SK-MEL-5 (cell line): ENCODE data around the genes CHAC1 and PLA2G4E.

GRCh38 chr15:40917780-40918716 is 11.1 kb upstream of the DLL4 start:
RAMPAGE:
- cytosol, long total RNA, result no peak
- long total RNA, result no peak
- nucleus, long total RNA, result no peak

GRCh38 chr15:40929702-40930098 is 560 bp downstream of the DLL4 start:
RAMPAGE:
- cytosol, long total RNA, result no peak
- long total RNA, result no peak
- nucleus, long total RNA, result no peak

DNA sequence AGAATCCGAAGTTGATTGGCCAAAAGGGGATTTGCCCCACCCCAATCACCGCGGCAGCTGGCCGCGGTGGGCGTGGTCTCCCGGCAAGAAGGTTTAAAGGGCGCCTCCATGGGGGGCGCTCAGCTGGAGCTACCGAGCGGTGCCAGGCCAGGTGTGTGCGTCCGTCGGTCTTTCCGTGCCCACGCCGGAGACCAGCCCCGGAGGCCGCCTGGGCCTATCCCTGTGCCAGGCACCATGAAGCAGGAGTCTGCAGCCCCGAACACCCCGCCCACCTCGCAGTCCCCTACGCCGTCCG is at the start of gene CHAC1:
Gene CHAC1, plus strand, starts transcription at position 122 of the 295 bp plus-strand sequence.
RAMPAGE:
- cytosol, long total RNA, result start-site peak on the plus strand centred at position 124 of the sequence, 8 bp wide, 504 and 482 reads in 2 replicates
- long total RNA, result start-site peak on the plus strand centred at position 126 of the sequence, 10 bp wide, 138 and 209 reads in 2 replicates
- nucleus, long total RNA, result no peak

GRCh38 chr15:40956173-40957141 is 3.2 kb downstream of the CHAC1 start:
RAMPAGE:
- cytosol, long total RNA, result no peak
- long total RNA, result no peak
- nucleus, long total RNA, result no peak

DNA sequence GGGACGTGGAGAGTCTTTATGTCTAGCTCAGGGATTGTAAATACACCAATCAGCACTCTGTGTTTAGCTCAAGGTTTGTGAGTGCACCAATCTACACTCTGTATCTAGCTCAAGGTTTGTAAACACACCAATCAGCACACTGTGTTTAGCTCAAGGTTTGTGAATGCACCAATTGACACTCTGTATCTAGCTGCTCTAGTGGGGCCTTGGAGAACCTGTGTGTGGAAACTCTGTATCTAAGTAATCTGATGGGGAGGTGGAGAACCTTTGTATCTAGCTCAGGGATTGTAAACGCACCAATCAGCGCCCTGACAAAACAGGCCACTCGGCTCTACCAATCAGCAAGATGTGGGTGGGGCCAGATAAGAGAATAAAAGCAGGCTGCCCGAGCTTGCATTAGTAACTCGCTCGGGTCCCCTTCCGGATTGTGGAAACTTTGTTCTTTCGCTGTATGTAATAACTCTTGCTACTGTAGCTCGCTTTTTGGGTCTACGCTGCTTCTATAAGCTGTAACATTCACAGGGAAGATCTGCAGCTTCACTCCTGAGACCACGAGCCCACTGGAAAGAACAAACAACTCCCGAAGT is 8.9 kb downstream of the CHAC1 start:
RAMPAGE:
- cytosol, long total RNA, result no peak
- long total RNA, result no peak
- nucleus, long total RNA, result no peak

RAMPAGE:
- cytosol, long total RNA, result no peak
- long total RNA, result no peak
- nucleus, long total RNA, result no peak
Measured at GRCh38 chr15:40985306-40986270, 32.3 kb downstream of the CHAC1 start.

GRCh38 chr15:41331769-41332196 is 608 bp downstream of the OIP5 start:
RAMPAGE:
- cytosol, long total RNA, result no peak
- long total RNA, result no peak
- nucleus, long total RNA, result no peak

RAMPAGE:
- cytosol, long total RNA, result no peak
- long total RNA, result no peak
- nucleus, long total RNA, result no peak
Measured at GRCh38 chr15:41513032-41513530, 546 bp downstream of the LTK start.

GRCh38 chr15:41523528-41524689 is 10.3 kb upstream of the LTK start:
RAMPAGE:
- cytosol, long total RNA, result no peak
- long total RNA, result no peak
- nucleus, long total RNA, result no peak

GRCh38 chr15:41620927-41621740 is 62.1 kb downstream of the TYRO3 start:
RAMPAGE:
- cytosol, long total RNA, result no peak
- long total RNA, result start-site peak on the plus strand at chr15:41621478-41621564, 93 and 55 reads in 2 replicates
- nucleus, long total RNA, result start-site peak on the plus strand at chr15:41621478-41621548, 297 and 71 reads in 2 replicates

RAMPAGE:
- cytosol, long total RNA, result no peak
- long total RNA, result no peak
- nucleus, long total RNA, result no peak
Measured at GRCh38 chr15:41789113-41789664, 14.9 kb downstream of the MAPKBP1 start.

DNA sequence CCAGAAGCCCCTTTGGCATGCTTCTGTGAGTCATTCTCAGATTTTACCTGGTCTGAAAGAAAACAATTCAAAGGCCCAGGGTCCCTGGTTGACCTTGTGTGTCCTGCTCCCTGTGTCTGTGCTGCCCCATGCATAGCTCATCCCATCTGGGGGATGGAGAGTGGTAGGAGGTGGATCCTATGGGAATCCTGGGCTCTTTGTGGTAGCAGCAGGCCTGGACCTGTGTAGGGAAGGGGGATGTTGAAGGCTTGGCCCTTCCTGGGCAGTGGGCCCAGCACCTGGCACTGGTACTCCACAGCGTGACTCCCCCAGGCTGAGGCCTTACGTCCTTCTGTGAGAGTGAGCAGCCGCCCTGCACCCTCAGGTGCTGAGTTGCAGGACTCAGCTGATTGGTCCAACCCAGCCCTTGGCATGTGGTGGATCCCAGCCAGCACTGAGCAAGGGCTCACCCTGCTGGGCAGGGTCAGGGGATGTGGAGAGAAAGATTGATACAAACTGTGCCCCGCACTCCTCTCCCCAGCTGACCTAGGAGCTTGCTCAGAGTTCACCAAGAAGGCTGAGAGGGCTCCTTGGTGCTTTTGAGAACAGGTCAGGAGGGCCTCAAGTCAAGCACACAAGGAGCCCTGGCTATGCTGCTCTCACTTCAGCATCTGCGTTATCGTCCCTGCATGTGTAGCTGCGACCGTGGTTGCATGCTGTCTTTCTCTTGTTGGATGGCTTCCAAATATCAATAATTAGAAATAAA is 21.4 kb upstream of the JMJD7 start:
RAMPAGE:
- cytosol, long total RNA, result no peak
- long total RNA, result no peak
- nucleus, long total RNA, result no peak

DNA sequence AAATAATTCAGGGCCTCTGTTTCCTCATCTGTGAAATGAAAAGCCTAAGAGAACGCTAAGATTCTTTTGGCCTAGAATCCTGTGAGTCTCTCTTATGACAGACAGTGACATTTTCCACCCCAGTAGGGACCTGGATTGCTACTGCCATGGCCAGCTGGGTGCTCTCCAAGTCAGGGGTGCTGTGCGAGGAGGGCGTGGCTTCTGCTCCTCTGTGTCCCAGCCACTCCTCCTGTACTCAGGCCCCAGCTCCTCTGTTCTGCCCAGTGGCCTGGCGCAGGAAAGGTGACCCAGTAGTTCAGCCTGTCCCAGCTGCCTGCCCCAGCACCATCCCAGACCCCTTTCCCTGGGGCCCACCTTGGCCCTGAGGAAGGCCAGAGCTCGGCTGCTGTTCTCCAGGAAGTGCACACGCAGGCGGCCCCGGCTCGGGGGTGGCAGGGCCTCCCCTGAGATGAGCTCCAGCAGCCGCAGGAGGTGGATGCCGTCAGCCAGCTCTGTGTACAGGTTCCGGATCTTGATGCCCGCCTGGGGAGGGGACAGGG is 1.2 kb downstream of the SPTBN5 start:
RAMPAGE:
- cytosol, long total RNA, result no peak
- long total RNA, result no peak
- nucleus, long total RNA, result no peak

DNA sequence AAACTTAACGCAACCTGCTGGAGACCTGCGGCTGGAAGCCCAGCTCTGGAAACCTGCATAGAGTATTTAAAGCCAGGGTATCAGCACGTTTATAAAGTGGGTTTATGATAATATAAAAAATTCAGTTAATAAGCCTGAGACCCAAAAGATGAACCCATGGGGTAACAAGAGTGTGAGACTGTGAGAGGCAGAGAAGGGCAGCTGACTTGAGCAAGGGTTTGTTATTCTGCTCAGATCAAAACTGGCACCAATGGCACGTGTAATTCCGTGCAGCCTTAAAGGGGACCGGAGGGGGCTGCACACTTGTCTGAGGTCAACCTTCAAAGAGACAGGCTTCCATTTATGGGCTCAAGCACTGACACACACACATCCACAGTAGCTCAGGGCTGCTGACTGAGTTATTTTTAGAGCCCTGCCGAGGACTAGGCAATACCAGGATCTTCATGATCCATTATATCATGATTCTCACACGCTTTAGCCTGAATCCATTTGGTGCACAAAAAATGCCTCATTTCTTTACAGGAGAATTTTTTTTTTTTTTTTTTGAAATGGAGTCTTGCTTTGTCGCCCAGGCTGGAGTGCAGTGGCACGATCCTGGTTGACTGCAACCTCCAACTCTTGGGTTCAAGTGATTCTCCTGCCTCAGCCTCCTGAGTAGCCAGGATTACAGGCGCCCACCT is 20.5 kb upstream of the SPTBN5 start:
RAMPAGE:
- cytosol, long total RNA, result no peak
- long total RNA, result no peak
- nucleus, long total RNA, result no peak

RAMPAGE:
- cytosol, long total RNA, result no peak
- long total RNA, result no peak
- nucleus, long total RNA, result no peak
Measured at GRCh38 chr15:41920229-41920646, 26.4 kb upstream of the SPTBN5 start.

GRCh38 chr15:41933639-41934538 is 38.5 kb downstream of the EHD4 start:
RAMPAGE:
- cytosol, long total RNA, result no peak
- long total RNA, result no peak
- nucleus, long total RNA, result no peak

GRCh38 chr15:41937606-41938083 is 34.7 kb downstream of the EHD4 start:
RAMPAGE:
- cytosol, long total RNA, result no peak
- long total RNA, result no peak
- nucleus, long total RNA, result no peak

DNA sequence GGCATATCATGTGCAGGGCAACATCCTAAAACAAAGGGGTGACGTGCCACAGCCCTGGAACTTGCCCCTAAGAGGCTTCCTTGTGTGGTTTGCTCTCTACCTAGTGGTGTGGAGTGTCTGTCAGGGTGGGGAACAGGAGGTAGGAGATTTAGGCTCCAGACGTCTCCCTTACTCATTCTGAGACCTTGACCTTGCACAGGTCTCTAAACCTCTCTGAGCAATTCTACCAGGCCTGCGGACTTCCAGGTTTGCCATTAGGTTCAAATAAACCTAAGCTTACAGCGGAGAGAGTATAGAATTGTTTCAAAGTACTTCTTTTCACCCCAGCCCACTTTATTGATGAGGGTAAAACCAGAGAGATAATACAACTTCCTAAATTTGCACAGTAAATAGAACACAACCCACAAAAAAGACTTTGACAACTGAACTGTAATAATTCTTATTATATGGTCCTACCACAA is 25.1 kb downstream of the EHD4 start:
RAMPAGE:
- cytosol, long total RNA, result no peak
- long total RNA, result no peak
- nucleus, long total RNA, result no peak

DNA sequence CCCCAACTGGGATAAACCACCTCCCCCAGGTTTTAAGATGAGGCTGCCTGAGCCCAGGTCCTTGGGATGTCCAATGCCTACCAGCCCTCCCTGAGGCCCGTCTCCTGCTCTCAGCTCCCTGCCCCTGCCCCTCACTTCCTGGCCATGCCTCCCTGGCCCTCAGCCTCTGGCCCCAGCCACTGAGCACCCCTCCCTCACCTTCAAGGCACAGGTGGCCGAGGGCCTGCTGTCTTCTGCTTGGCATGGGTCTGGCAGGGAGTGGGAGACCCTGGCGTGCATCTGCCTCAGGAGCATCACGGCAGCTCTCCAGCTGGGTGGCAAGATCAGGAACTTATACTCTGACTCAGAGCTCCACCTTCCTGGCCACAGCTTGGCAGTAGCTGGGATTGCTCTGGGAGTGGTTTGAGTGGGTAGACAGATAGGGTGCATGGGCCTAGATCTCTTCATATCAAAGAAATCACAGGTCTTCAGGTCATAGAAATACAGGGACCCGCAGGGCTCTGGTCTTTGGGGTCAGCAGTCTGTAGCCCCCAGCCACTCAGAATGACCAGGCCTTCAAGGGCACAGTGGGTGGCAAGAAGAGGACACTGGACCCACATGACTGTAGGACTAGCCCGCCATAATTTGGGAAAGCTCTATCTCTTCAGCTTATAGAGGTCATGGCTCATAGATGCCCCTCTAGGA is at the start of gene PLA2G4E:
Gene PLA2G4E, minus strand, starts transcription at position 306 of the 684 bp plus-strand sequence.
RAMPAGE:
- cytosol, long total RNA, result no peak
- long total RNA, result no peak
- nucleus, long total RNA, result no peak

DNA sequence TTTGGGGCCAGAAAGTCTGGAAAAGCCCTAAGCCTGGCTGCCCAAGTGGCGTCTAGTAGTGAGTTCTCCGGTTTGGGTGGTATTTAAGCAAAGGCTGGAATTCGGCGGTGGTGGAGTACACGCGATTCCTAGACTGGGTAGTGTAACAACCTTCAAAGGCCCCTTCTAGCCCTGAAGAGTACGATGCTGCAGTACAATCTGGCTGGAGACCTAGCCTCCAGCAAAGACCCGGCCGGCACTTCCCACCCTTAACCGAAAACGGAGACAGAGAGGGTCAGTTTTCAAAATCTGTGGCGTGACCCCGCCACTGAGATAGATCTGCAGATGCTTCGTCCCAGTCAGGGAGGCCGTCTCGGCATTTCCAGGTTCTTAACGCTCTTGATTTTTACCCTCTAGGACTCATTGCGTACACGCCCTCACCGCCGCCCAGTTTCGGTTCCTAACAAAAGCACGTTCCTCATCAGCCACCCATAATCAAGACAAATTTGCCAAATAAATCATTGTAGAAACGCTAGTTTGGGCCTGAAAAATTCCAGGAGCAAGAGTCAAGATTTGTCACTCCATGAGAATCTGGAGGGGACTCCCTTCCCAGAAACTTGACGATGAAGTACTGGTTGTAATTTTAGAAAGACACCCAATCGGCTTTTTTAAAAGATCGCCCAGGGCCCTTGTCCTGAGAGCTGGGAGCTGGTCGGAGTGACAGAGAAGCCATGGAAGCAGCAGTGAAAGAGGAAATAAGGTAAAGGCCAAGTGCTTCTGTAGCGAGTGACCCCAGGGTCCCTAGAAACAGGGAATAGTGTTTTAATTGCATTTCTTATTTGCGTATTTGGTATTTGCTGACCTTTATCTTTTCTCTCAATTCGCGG is 772 bp upstream of the TMEM87A start:
RAMPAGE:
- cytosol, long total RNA, result no peak
- long total RNA, result no peak
- nucleus, long total RNA, result no peak